Epidermal melanocyte (primary cell): Measurements from ENCODE around the genes QPCT and CDC42EP3.

DNA sequence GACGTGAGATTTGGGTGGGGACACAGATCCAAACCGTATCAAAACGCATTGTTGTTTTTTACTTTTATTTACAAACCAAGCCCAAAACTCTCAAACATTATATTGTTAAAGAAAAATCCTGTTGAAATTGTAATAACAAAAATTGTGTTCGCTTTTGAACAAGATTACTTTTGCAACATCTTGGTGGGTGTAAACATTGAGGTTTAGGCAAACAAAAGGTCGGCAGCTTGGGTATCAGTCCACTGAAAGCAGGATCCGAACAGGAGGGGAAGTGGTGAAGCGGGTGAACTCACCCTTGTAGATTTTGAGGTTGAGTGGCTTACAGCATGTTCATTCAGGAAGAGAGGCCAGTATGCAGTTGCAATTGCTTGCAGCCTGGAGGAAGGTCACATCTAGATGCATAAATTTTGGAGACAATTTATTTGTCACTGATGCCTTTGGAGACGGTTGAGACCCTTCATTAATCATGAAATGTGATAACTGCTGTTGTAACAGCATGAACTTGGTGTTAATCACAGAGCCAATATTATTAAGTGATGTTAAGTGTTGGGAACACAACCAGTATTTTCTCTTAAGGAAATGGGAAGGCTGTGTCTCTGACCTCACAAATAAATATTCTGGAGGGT lies 131.0 kb downstream of the LTBP1 start:
- RRBS: no CpG with 5 or more reads among the region's 8 CpGs

- RRBS: no CpG with 5 or more reads among the region's 10 CpGs
Measured at GRCh38 chr2:33347112-33347720, 129.2 kb upstream of the RASGRP3 start.

GRCh38 chr2:33444874-33445517 lies 31.5 kb upstream of the RASGRP3 start:
- RRBS: no CpG with 5 or more reads among the region's 3 CpGs

GRCh38 chr2:34242250-34242654 lies 643.2 kb upstream of the FAM98A start:
- RRBS: no CpG with 5 or more reads among the region's 5 CpGs

DNA sequence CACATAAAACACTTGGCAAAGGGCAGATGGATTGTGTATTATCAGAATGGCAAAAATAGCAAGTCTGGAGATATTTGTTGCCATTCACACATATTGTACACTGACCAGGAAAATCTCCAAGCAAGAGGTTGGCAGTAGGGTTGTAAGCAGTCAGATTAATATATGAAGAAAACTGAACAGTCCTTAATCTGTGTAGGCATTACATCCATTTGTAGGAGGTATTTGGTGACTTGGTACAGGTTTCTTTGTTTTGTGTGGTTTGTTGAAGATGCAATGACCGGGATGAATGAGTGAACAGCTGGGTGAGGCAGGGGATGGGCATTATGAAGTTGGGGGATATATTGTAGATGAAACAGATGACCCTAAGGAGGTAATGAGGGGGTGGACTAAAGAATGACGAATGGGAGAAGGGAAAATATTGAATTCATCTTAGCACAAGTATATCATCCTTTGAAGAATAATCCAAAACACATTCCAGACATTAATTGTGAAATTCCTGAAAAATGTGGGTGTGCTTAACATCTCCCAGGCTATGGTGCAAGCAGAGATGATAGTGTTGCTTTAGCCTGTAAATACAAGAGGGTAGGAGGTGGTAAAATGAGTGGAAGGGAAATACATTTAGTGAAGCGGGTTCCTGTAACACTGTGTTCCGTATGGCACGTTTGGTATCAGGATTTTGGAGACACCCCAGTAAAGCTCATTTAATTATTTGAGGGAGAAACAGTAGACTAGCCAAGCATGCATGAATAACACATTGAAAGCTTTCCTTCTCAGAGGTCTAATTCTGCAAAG lies 5.8 kb downstream of the CRIM1 start:
- RRBS: no CpG with 5 or more reads among the region's 5 CpGs

- RRBS: no CpG with 5 or more reads among the region's 5 CpGs
Measured at GRCh38 chr2:36429098-36429694, 73.6 kb downstream of the CRIM1 start.

DNA sequence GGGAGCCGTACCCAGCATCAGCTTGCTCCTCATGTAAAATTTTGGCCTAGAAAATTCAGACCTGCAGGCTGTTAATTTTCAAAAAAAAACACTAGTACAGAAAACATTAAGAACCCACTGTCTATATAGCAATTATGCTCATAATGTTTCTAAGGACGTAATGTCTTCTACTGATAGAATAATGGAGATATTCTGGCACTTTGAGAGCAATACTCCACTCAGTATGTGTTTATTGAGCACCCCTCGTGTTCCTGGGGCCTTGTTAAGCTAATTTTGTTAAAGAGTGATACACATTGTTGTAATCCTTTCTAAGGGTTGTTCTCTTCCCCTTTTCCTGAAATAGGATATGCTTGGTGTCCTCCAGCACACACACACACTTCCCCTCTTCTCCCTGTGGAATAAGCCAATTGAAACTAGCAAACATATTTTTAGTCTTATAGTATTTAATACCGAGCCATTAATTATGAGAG lies 114.0 kb downstream of the CRIM1 start:
- RRBS: no CpG with 5 or more reads among the region's 4 CpGs

GRCh38 chr2:36548894-36549704 lies 48.9 kb downstream of the FEZ2 start:
- RRBS: no CpG with 5 or more reads among the region's 8 CpGs

GRCh38 chr2:36889768-36890203 lies 76.5 kb downstream of the STRN start:
- RRBS: no CpG with 5 or more reads among the region's 4 CpGs

DNA sequence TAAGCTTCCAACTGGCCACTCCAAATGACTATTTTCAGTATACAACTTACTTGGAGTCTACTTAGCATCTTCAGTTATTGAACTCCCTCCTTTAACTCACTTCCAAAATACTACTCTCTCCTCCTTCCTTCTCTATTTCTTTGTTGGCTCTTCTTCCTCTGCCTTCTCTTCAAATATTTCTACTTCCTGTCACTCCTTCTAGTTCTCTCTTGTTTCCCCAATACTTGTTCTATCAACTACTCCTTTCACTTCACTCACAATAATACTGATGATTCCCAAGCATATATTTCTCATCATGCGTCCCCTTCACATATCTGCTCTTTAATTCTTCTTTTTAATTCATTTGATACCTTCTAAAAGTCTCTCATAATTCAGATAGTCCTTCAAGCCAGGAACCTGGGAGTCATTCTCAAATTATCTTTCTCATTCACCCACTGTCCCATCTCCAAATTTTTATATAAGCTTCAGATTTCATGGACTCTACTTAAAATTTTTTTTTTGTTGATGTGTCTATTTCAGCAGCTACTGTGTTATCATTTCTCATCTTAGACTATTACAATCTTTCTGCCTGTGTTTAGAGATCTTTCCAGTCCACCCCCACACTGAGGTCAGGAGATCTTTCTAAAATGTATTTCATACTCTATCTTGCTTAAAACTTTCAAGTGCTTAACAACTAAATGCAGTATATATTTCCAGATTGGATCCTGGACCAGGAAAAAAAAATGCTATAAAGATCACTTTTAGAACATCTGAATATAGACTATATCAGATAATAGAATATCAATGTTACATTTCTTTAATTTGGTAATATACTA lies 44.9 kb downstream of the STRN start:
- RRBS: no CpG with 5 or more reads among the region's 1 CpG

DNA sequence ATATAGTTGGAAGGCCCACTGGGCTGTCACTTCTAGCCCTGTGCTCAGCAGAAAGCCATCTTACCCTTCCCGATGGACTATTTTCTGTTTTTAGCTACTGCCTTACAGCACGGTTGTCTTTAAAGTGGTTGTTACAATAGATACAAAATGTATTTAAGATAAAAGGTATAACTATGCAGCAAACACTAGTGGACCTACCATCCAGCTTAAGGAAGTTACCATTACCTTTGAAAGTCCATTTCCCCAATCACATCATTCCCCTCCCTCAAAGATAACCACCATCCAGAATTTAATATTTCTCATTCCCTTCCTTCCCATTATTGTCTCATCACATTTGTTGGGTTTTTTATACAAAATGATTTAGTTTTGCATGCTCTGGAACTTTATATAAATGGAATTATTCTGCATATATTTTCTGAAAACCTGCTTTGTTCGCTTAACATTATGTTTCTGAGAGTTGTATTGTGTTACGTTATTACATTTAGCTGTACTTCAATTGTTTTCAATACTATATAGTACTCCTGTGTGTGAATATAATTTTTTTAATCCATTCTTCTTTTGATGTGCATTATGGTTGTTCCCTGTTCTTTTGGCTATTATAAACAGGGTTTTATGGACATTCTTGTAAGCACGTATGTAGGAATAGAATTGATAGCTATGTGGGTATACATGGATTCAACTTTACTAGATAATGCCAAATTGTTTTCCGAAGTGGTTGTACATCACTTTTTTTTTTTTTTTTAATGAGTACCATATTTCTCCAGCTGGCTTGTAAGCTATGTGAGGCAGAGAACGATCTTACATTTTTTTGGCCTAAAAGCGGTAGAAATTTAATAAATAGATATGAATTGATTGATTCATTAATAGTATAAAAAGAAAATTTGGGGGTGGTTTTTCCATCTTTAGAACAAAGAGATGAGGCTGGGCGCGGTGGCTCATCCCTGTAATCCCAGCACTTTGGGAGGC lies 21.8 kb downstream of the GPATCH11 start:
- RRBS: no CpG with 5 or more reads among the region's 10 CpGs

DNA sequence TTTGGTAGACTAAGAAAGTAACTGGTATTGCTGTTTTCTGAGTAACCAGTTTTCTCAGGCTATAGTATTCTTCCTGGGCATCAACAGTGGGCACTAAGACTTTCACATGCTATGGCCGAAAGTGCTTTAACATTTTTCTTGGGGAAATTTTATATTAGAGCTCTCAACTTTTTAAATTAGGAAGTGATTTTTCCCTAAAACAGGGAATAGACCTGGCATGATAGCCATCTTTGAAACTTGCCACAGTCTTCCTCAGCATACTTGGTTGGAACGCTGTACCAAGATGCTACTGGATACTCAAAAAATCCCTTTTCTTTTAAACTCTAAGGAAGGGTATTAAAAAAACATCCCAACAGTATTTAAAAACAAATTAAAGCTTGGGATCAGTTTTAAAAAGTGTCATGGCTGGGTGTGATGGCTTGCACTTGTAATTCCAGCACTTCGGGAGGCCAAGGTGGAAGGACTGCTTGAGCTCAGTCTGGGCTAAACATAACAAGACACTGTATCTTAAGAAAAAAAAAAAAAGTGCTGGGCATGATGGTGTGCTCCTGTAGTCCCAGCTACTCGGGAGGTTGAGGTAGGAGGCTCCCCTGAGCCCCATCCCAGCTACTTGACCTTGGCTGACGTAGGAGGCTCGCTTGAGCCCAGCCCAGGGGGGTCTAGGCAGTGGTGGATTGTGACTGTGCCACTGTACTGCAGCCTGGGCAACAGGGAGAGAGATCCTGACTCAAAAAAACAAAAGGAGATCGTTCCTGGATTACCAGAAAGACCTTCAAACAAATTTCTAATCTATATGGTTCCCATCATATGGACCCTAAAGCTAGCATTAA lies 4.1 kb downstream of the CEBPZOS start:
- RRBS: no CpG with 5 or more reads among the region's 7 CpGs

- RRBS: no CpG with 5 or more reads among the region's 12 CpGs
Measured at GRCh38 chr2:37323226-37323687, 1.4 kb downstream of the PRKD3 start.

GRCh38 chr2:37344263-37345266 lies at the start of gene QPCT:
Gene QPCT, plus strand, starts transcription at chr2:37344630.
- RRBS: 3% methylated on average over 39 of the region's 74 CpGs

DNA sequence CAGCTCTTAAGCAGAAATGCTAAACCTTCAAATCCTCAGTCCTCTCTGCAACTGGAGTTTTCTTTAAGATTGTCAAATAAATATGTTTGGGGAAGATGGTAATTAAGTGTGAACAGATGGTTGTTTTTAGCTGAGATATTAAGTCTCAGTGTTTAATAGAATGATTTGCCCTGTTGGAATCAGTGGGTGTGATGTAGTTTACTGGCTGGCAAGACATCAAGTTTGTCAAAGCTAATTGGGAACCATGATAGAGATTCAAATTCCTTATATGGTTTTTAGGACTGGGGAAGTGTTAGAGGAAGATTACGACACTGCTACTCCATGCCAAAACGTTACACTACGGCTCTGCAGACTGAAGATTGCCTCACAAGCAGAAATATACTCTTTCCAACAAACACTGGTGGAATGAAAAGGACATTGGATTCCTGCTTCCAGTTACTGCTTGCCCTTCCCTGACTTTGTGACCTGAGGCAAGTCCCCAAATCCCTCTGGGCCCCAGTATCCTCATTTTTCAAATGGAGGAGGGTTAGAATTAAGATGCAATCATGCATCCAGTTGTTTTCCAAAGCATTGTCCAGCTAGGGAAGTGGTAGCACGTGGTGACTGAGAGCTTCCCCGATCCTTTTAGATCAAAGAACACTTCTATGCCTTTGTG lies 147.6 kb downstream of the CDC42EP3 start:
- RRBS: no CpG with 5 or more reads among the region's 5 CpGs

- RRBS: no CpG with 5 or more reads among the region's 3 CpGs
Measured at GRCh38 chr2:37642043-37642446, 29.4 kb downstream of the CDC42EP3 start.

- RRBS: no CpG with 5 or more reads among the region's 9 CpGs
Measured at GRCh38 chr2:37654475-37654912, 16.9 kb downstream of the CDC42EP3 start.

- RRBS: no CpG with 5 or more reads among the region's 5 CpGs
Measured at GRCh38 chr2:37669133-37669619, 2.3 kb downstream of the CDC42EP3 start.

- RRBS: 2% methylated on average over 53 of the region's 78 CpGs
Measured at GRCh38 chr2:37671291-37671879, at the start of gene CDC42EP3. Gene CDC42EP3, minus strand, starts transcription at chr2:37671642.